ENCODE measurements around the gene GLRA1.

DNA sequence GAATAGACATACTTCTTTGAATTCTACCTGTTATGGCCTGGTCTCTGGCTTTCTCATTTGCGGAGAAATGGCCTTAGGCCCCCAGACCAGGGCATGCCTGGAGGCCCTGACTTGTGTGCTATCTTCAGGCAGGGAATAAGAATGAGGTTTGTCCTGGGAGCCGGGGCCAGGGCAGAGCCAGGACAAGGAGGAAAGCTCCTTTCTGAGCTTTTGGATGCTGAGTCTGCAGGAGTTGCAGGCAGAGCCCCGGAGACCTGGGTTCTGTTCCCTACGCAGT is 47.4 kb upstream of the SYNPO start:
- PRO-cap, 3 experiments: peak in 3 of 3 experiments; most common plus-strand start position 66 of the sequence (in 3)
- RAMPAGE, long total RNA, 4 experiments: no peak in any of the 4 experiments
- RRBS: 94% methylated on average over 2 of the region's 4 CpGs

- PRO-cap, 3 experiments: no peak in any of the 3 experiments
- RAMPAGE, long total RNA, 4 experiments: no peak in any of the 4 experiments
- RRBS: 50% methylated on average over 1 of the region's 7 CpGs
These were observed 40.4 kb upstream of the SYNPO start for GRCh38 chr5:150600039-150600470.

- PRO-cap, 3 experiments: no peak in any of the 3 experiments
- RAMPAGE, long total RNA, 4 experiments: no peak in any of the 4 experiments
- RRBS: no CpG with 5 or more reads among the region's 10 CpGs
These were observed 14.3 kb upstream of the SYNPO start for GRCh38 chr5:150625947-150626825.

DNA sequence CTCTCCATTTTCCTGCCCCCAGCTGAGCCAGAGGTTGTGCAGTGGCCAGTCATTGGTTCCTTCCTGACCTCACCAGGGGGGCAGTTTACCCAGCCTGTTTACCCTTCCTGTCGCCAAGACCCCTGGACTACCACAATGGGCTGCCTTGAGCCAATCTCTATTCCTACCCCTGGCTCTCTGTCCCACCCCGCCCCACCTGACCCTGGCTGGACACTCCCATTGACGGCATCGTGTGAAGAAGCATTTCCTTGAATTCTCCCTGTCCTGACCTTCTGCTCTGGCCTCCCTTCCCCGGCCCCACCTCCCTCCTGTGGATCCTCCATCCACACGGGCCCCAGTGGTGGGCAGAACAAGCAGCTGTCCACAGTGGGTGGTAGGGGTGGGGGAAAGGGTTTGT is 788 bp downstream of the SYNPO start:
- PRO-cap, 3 experiments: peak in 3 of 3 experiments; most common plus-strand start position 244 of the sequence (in 1); most common minus-strand start position 137 of the sequence (in 2)
- RAMPAGE, long total RNA, 4 experiments: no peak in any of the 4 experiments
- RRBS: no CpG with 5 or more reads among the region's 6 CpGs

GRCh38 chr5:150648798-150649415 is 8.4 kb downstream of the SYNPO start:
- PRO-cap, 3 experiments: no peak in any of the 3 experiments
- RAMPAGE, long total RNA, 4 experiments: start-site peak on the minus strand in 1 of 4 experiments, at chr5:150649099-150649302 at its widest, 15 reads per replicate
- RRBS: no CpG with 5 or more reads among the region's 19 CpGs

DNA sequence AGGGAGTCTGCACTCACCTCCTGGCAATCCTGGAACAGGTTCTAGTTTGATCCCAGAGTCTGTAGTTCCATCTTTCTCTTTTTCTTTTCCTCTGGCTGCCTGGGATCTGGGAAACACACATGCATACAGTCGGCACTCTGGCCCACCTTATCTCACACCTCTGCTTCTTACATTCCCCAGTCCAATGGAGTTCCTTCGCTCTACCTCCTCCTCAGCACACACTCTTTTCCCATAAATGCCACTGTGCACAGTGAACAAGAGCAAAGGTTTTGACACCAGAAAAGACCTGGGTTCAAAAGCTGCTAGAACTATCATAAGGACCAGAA is 7.7 kb downstream of the RBM22 start:
- PRO-cap, 3 experiments: no peak in any of the 3 experiments
- RAMPAGE, long total RNA, 4 experiments: no peak in any of the 4 experiments
- RRBS: no CpG with 5 or more reads among the region's 2 CpGs

- PRO-cap, 3 experiments: no peak in any of the 3 experiments
- RAMPAGE, long total RNA, 4 experiments: no peak in any of the 4 experiments
- RRBS: no CpG with 5 or more reads among the region's 4 CpGs
These were observed 5.4 kb upstream of the RBM22 start for GRCh38 chr5:150706153-150706806.

- PRO-cap, 3 experiments: peak in 3 of 3 experiments; most common plus-strand start chr5:150782032 (in 3); most common minus-strand start chr5:150781802 (in 3)
- RAMPAGE, long total RNA, 4 experiments: no peak in any of the 4 experiments
- RRBS: no CpG with 5 or more reads among the region's 11 CpGs
These were observed 3.3 kb downstream of the SMIM3 start for GRCh38 chr5:150781499-150782662.

DNA sequence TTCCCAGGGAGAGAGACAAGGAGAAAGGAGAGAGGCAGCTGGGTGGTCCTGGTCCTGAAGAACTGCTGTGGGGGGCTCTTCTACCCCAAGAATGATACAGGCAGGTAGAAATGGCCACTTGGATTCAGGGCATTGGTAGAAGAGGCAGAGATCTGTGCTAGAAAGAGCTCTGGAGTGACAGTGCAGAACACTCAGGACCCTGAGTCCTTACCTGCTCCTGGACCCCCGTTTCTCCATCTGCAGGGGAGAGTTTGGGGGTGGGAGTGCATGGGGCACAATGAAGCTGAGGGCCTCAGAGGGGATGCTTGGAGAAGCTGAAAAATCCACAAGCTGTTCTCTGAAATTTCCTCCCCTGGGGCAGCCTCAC is 746 bp downstream of the GPX3 start:
- PRO-cap, 3 experiments: no peak in any of the 3 experiments
- RAMPAGE, long total RNA, 4 experiments: no peak in any of the 4 experiments
- RRBS: no CpG with 5 or more reads among the region's 1 CpG

GRCh38 chr5:151026519-151027055 is 6.2 kb downstream of the GPX3 start:
- PRO-cap, 3 experiments: no peak in any of the 3 experiments
- RAMPAGE, long total RNA, 4 experiments: no peak in any of the 4 experiments
- RRBS: no CpG with 5 or more reads among the region's 7 CpGs

GRCh38 chr5:151151725-151152303 is 5.8 kb downstream of the ANXA6 start:
- PRO-cap, 3 experiments: no peak in any of the 3 experiments
- RAMPAGE, long total RNA, 4 experiments: no peak in any of the 4 experiments
- RRBS: no CpG with 5 or more reads among the region's 9 CpGs

DNA sequence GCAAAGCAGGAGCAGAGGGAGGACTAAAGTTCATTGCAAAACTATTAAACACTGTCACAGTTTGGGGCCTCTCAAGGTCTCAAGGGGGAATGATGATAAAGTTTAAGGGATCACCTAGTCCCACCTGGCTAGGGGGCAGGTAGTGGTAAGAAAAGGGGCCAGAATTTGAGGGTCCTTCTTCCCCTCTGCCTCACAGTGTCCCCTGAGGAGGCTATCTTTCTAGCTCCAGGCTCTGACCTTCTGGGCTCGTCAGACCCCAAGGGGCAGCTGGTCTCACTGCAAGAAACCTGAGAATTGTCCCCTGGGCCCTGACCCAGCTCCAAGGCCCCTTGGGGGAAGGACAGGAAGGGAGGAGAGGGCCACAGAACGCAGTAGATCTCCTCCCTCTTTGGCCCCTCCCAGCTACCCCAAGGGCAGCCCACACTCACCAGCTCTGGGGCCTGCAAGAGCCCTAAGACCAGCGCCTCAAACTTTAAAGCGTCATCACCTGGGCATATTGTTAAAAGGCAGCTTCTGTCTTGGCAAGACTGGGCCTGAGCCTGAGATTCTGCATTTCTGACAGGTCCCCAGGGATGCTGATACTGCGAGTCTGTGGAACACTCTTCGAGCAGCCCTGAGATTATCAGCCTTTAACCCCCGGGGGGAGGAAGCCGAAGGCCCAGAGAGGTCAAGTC is 841 bp downstream of the CCDC69 start:
- PRO-cap, 3 experiments: peak in 2 of 3 experiments; most common plus-strand start position 3 of the sequence (in 1); most common minus-strand start position 296 of the sequence (in 1)
- RAMPAGE, long total RNA, 4 experiments: no peak in any of the 4 experiments
- RRBS: no CpG with 5 or more reads among the region's 8 CpGs

- PRO-cap, 3 experiments: no peak in any of the 3 experiments
- RAMPAGE, long total RNA, 4 experiments: no peak in any of the 4 experiments
- RRBS: no CpG with 5 or more reads among the region's 4 CpGs
These were observed 6.1 kb upstream of the CCDC69 start for GRCh38 chr5:151230014-151230434.

GRCh38 chr5:151238207-151238920 is 14.5 kb upstream of the CCDC69 start:
- PRO-cap, 3 experiments: no peak in any of the 3 experiments
- RAMPAGE, long total RNA, 4 experiments: no peak in any of the 4 experiments
- RRBS: no CpG with 5 or more reads among the region's 20 CpGs

DNA sequence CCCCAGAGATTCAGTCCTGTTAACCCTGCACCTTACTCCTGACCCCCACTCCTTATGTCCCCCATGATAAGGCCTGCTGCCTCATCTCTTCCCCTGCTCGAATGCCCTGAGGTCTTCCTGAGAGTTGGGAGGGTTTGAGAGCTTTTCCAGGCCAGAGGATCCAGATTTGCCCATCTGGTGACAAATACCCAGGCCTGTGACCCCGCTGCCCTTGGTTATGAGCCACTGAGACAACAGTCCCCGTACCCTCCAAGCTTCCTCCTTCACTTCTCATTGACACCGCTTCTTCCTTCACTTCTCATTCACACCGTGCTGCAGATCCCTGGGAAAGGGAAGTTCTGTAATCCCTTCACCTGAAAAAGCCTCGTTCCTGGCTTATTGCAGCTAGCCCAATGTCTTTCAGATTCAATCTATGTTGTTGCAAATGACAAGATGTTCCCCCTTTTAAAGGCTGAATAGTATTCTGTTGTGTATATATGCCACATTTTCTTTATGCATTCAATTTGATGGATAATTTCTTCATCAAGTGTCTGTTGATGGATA is 676 bp downstream of the GM2A start:
- PRO-cap, 3 experiments: peak in 2 of 3 experiments; most common plus-strand start position 301 of the sequence (in 1); most common minus-strand start position 168 of the sequence (in 1)
- RAMPAGE, long total RNA, 4 experiments: no peak in any of the 4 experiments
- RRBS: no CpG with 5 or more reads among the region's 6 CpGs

GRCh38 chr5:151678016-151678668 is 8.6 kb downstream of the SPARC start:
- PRO-cap, 3 experiments: no peak in any of the 3 experiments
- RAMPAGE, long total RNA, 4 experiments: no peak in any of the 4 experiments
- RRBS: no CpG with 5 or more reads among the region's 7 CpGs

- PRO-cap, 3 experiments: peak in 3 of 3 experiments; most common plus-strand start chr5:151699062 (in 1); most common minus-strand start chr5:151699257 (in 3)
- RAMPAGE, long total RNA, 4 experiments: no peak in any of the 4 experiments
- RRBS: no CpG with 5 or more reads among the region's 13 CpGs
These were observed 12.4 kb upstream of the SPARC start for GRCh38 chr5:151698794-151699866.

- PRO-cap, 3 experiments: peak in 1 of 3 experiments; most common plus-strand start chr5:151745622 (in 1); most common minus-strand start chr5:151745503 (in 1)
- RAMPAGE, long total RNA, 4 experiments: no peak in any of the 4 experiments
- RRBS: no CpG with 5 or more reads among the region's 7 CpGs
These were observed 13.2 kb downstream of the ATOX1 start for GRCh38 chr5:151745057-151745738.

GRCh38 chr5:151773944-151774305 is 2.2 kb downstream of the G3BP1 start:
- PRO-cap, 3 experiments: no peak in any of the 3 experiments
- RAMPAGE, long total RNA, 4 experiments: start-site peak on the plus strand in 1 of 4 experiments, at chr5:151774021-151774101 at its widest, 7 reads per replicate
- RRBS: no CpG with 5 or more reads among the region's 3 CpGs

- PRO-cap, 3 experiments: no peak in any of the 3 experiments
- RAMPAGE, long total RNA, 4 experiments: no peak in any of the 4 experiments
- RRBS: no CpG with 5 or more reads among the region's 12 CpGs
These were observed at the start of gene GLRA1 for GRCh38 chr5:151924773-151925046. Gene GLRA1 (minus strand): TSS chr5:151924851.